ENCODE measurements around a stretch of chr18.

DNA sequence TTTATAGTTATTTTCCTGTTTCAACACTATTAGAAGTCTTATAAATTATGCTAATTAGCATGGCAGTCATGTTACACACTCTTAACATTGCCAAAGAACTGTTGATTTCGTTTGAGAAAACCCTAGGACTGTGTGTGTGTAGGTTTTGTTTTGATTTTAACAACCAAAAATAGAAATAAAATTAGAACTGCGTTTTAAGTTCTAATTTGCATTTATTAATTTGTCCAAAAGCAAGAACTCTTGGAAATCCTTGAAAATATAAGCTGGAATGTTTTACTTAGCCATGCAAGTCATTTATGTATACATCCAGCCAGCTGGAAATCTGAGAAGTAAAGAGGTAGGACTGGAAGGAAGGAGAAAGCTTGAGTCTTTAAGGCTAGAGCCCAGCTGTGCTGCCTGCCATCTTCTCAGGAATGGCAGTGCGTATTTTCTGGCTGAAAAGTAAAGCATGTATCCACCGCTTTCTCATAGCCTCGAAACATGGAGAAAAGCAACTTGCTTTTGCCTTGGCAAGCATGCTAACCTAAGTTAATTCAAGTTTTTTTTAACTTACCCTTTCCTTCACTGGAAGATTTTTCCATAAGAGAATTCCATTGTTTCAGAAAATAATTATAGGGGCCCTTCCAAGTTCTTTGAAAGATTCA, 1.8 kb downstream of the CHMP1B start:
- RRBS = no CpG with 5 or more reads among the region's 5 CpGs

- RRBS = no CpG with 5 or more reads among the region's 2 CpGs
Measured at GRCh38 chr18:11887812-11888079, 20.4 kb downstream of the MPPE1 start.

DNA sequence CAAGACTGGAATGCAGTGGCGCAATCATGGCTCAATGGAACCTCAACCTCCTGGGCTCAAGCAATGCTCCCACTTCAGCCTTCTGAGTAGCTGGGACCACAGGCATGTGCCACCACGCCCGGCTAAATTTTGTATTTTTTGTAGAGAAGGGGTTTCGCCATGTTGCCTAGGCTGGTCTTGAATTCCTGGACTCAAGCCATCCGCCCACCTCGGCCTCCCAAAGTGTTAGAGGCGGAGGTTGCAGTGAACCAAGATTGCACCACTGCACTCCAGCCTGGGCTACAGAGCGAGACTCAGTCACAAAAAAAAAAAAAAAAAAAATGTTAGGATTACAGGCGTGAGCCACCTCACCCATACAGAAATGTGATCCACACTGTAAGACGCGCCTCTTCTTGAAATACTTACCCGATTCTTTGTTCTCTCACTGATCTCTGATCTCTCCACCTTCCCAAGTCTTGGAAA, 35.1 kb upstream of the IMPA2 start:
- RRBS = no CpG with 5 or more reads among the region's 12 CpGs

DNA sequence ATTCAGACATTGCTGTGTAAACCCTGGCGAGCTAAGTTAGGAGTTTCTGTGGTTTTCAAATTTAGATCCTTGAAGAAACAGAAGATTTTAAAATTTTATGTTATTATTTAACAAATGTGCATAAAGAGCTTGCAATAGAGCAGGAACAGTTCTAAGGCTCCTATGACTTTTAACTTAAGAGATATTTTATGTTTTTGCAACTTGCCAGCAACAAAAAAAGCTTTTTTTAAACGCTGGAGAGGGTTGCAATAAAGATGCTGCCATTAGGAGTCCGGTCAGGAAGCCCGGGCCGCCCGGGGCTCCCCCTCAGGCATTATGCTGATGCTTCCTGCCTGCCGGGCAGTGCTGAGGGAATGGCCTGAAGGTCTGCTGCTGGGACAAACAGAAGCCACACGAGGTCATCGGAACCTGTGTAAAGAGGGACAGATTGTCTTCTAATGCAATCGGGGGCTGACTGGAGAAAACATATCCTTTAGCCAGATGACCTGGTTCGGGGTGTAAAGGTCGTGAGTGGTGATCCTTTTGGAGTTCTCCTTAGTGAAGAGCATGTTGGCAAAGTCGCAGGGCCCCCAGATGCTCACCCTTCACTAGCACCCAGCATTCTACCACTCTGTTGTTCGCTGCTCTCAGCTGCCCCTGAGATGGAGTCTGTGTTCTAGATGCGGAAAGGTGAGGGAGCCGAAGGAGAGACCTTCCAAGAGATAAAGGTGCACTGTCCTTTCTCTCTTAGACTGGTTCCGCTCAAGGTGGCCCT, 2.3 kb downstream of the IMPA2 start:
- RRBS = 20% methylated on average over 2 of the region's 17 CpGs

GRCh38 chr18:12013211-12014018, 32.1 kb downstream of the IMPA2 start:
- RRBS = no CpG with 5 or more reads among the region's 19 CpGs

DNA sequence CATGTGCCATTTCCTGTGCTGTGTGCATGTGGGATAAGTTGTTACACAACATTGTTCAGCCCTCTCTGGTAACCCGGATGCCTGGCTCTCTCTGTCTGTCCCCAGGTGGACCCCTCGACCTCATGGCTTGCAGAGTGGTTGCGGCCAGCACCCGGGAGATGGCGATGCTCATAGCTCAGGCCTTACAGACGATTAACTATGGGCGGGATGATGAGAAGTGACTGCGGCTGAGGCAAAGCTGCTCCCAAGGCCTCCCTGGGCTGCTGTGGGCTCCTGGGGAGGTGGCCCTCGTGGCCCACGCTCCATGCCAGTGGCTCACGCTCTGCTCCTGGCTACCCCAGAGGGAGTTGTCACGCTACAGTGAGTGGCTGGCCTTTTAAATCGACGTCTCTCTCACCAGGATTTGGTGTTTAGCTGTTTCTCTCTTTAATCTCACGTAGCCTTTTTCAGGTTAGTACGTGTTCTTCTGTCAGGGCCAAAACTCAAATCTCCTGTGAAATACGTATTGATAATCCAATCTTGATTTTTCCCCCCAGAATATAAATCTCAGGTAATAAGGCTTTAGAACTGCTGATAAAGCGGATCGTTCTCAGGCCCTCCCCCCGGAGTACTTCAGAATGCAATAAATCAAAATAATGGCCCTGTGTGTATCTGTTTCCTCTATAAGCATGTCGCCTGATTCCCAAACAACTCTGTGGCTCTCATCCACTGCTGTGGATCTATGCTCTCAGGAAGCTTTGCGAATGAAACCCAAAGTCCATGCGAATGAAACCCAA, 49.1 kb downstream of the IMPA2 start:
- RRBS = 77% methylated on average over 3 of the region's 23 CpGs

GRCh38 chr18:12038607-12039579, 54.8 kb upstream of the ANKRD62 start:
- RRBS = 3% methylated on average over 32 of the region's 75 CpGs

- RRBS = 82% methylated on average over 8 of the region's 44 CpGs
Measured at GRCh38 chr18:12067053-12067467, 26.6 kb upstream of the ANKRD62 start.

GRCh38 chr18:12278199-12278720, 24.1 kb downstream of the CIDEA start:
- RRBS = no CpG with 5 or more reads among the region's 7 CpGs

DNA sequence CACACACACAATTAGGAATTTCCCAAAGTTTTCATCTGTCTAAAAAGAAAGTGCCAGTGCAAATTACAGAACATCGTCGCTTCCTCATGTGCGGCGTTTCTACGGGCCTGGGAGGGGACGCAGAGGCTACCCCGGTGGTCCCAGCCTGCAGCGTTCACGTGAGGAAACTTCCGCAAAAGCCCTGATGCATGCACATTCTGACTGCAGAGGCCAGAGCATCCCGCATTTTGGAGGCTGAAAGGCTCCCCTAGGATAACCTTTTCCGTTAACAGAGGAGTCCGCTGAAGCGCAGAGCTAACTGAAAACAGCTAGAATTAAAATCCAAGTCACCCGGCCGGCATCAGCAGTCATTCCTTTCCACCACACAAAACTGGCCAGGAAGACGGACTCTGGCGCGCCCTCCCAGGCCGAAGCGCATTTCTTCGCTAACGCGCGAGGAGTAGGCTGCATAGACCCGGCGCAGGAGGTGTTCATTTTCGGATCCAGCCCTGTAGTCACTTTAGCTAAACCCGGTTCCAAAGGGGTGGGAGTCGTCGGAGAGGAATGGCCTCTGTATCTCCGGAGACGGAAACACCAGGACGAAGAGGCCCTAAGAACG, 769 bp upstream of the TUBB6 start:
- RRBS = 1% methylated on average over 7 of the region's 35 CpGs

- RRBS = no CpG with 5 or more reads among the region's 6 CpGs
Measured at GRCh38 chr18:12320884-12321888, 13.1 kb downstream of the TUBB6 start.

DNA sequence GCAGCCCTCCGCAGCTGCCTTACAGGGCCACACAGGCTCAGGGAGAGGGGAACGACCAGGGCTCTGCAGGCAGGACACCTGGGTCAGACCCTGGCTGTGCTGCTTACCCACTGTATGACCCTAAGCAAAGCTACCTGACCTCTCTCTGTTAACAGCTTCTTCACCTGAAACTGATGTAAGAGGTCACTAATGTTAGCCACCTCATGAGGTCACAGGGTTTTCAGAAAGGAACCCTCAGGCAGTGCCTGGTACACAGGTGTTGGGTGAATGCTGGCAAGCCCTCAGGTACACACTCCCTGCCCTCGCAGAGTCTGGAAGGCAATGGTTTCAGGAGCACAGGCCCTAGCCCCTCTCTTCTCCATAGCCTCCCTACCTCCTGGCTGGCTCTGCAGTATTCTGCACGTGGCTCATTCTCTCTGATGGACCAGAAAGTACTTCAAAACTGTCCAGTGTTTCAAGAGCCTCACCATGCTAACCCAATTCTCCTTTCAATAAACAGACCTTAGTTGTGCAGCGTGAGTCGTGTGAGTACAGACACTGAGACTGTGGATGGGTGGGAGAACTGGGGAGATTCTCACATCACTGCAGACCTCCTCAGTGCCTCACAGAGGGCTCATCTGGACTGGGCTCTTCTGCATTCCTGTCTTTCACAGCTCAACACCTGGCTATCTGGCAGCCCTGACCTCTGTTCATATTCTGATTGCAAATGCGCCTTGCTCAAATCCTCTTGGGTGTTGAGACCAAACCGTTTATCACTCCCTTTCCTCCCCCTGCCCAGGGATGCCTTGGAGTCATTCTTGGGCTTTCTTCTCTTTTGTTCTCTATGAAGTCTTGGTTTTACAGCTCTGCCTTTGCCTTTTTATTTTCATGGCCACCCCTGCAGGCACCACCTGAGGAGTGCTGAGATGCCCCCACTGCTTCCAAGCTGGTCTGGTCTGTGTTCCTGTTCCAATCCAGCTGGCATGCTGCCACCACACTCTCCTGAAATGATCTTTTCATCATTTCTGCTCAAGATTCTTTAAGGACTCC, 26.1 kb downstream of the TUBB6 start:
- RRBS = no CpG with 5 or more reads among the region's 8 CpGs

- RRBS = 1% methylated on average over 5 of the region's 50 CpGs
Measured at GRCh38 chr18:12377368-12378371, 643 bp upstream of the AFG3L2 start.

DNA sequence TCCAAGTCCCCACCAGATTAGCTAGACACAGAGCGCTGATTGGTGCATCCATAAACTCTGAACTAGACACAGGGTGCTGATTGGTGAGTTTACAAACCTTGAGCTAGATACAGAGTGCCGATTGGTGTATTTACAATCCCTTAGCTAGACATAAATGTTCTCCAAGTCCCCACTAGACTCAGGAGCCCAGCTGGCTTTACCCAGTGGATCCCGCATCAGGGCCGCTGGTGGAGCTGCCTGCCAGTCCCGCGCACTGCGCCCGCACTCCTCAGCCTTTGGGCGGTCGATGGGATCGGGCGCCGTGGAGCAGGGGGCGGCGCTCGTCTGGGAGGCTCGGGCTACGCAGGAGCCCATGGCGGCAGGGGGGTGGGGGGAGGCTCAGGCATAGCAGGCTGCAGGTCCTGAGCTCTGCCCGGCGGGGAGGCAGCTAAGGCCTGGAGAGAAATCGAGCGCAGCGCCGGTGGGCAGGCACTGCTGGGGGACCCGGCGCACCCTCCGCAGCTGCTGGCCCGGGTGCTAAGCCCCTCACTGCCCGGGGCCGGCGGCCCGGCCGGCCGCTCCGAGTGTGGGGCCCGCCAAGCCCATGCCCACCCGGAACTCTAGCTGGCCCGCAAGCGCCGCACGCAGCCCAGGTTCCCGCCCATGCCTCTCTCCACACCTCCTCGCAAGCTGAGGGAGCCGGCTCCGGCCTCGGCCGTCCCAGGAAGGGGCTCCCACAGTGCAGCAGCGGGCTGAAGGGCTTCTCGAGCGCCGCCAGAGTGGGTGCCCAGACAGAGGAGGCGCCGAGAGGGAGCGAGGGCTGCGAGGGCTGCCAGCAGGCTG, 74.0 kb downstream of the PSMG2 start:
- RRBS = no CpG with 5 or more reads among the region's 56 CpGs

DNA sequence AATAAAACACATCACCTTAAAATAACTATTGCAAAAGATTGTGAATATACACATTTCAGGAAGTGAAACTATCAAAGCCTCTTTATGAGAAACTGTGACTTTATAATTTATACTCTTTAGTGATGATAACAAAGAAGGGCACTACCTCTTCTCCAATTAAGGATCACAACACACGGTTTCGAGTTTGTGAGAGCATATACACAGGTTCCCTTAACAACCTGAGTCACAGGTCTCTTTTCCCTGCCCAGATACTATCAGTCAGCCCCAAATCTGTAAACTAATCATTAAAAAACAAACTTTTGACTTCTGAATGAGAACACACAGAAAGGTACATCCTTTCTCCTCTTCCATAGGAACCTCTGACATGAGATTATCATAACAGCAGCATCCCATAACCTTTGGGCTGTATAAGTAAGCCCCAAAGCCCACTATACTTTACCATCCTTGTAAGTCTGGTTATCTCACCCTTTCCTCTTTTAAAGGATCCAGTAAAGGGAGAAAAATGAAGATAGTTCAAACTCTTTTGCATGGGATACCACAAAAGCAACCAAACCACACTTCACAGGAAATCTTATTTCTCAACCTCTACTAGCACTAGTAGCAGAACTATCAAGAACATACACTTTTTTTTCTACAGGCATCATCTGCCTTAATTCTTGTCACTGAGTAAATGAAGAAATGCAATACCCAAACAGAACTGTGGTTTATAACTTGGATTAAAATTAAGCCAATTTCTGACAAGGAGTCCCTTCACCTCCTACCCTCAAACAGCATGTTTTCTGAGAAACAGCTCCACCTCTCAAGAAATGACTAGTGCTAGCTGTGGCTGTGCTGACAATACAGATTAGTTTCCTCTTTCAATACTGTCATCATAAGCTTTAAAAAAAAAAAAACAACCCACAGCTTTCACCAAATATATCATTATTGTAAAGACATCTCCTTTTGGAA, 44.7 kb downstream of the PTPN2 start:
- RRBS = no CpG with 5 or more reads among the region's 2 CpGs

DNA sequence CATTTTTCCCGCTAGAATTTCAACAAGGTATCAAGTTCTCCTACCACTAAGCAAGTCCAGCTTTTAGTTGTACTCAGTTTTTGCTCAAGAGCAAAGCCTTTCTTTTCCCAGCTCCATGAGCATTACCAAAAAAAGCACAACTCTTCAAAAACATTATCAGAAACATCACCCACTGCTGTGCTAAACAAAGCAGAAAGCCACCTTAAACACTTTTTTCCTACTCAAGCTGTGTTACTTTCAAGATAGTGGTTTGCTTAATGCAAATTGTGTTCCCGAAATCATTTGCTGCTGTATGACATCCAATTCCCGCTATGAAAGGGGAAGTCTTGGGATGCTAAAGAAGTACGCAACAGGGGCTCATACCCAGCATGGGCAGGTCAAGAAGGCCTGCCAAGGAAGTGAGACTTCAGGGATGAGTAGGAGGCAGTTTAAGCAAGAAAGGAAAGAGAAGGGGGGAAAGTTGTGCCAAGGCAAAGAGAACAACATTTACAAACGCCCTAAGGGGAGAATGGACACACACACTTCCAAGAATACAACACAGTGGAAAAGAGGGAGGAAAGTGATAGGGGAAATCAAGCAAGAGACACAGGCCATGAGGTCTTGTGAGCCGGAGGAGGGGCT, 4.2 kb downstream of the PTPN2 start:
- RRBS = no CpG with 5 or more reads among the region's 6 CpGs

GRCh38 chr18:12896991-12897336, 12.9 kb upstream of the PTPN2 start:
- RRBS = no CpG with 5 or more reads among the region's 28 CpGs

GRCh38 chr18:12990598-12991201, 462 bp upstream of the CEP192 start:
- RRBS = 1% methylated on average over 8 of the region's 30 CpGs

GRCh38 chr18:13216058-13216667, 2.4 kb upstream of the LDLRAD4 start:
- RRBS = no CpG with 5 or more reads among the region's 10 CpGs

- RRBS = no CpG with 5 or more reads among the region's 8 CpGs
Measured at GRCh38 chr18:13306272-13307132, 87.9 kb downstream of the LDLRAD4 start.